ENCODE results near the genes SCOC and IL15.

DNA sequence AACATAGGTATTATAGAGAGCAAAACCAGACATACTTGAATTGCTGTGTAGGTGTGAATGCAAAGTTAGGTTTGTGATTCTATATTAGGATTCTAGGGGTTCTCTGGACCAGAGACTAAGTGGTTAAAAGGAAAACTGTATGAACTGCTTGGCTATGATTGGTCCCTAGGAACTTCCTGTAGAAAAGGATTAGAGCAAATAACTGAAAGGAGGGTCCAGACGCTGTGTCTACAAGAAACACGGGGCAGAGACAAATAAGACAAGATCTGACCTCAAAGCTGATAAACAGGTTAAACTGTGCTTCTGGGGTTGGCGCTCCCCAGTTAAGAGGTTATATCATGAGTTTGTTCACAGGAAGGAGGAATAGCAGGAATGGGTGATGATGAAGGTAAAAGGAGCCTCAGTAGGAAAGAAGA is 183.6 kb downstream of the MGST2 start:
- PRO-cap: no peak

GRCh38 chr4:139857099-139857430 is 191.4 kb downstream of the MGST2 start:
- PRO-cap: no peak

GRCh38 chr4:139889114-139889862 is 223.7 kb downstream of the MGST2 start:
- PRO-cap: no peak

DNA sequence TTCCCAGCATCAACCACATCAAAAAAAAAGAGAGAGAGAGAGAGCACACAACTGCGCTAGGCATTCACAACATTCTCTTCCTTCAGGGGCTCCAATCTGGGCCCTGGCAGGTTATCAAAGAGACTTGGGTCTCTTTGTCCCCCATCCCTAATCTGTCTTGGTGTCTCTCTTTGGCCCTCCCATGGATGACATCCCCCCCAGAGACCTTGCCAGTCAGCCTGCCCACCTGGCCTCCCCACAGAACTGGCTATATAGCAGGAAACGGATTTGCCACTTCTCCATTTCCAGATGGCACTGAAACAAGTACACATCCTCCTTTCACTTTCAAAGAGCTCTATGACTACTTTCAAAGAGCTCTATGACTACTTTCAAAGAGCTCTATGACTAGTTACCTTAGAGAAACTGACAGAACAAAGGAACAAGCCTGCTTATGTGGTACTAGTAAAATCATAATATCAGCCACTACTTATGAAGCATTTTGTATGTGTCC is 175.3 kb downstream of the MAML3 start:
- PRO-cap: no peak

- PRO-cap: no peak
Observed at GRCh38 chr4:140030086-140030574, 123.9 kb downstream of the MAML3 start.

- PRO-cap: no peak
Observed at GRCh38 chr4:140048546-140048849, 105.5 kb downstream of the MAML3 start.

DNA sequence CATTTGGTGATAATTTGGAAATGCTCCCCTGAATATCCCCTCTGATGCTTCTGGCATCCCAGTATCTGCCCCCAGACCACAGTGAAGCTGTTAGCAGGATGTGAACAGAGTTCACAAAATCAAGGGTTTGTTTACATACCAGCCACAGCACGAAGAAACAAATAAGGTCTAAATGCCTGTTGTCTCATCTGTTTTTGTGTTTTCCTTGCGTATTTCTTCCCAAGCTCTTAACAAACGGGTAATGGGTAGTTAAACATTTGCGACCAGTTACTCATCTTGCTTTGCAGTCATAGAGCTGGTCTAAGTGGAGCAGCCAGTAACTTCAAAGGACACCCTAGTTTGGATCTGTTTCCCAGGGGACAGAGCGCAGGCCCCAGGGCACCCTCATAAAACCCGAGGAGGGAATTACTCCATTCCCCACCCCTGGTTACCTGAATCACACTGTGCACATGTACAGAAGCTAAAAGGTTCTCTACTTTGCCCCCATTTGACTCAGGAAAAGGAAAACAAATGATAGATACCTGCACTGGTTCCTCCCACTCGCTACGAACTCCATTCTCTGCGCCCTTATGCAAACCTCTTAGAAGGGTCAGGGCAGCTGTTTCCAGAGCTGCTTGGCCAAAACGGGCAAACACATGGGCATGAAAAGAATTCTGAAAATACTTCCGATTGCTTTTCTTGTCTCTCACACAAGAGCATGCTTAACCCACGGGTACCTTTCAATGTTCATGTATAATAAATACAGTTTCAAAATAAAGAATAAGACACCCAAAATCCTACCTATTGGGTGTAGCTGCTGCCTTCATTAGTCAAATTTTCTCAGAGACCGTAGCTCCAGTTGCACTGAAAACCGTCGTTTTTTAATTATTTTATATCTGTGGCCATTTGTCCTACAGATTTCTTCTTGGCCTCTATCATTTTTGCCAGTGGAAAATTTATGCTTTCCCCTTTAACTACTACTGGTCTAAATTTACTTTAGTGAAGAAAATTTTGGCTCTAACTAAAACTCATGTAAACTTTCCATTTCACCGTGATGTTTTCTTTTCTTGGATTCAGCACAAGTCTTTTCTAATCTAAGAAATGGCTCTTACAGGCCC is 68.6 kb downstream of the MAML3 start:
- PRO-cap: no peak

GRCh38 chr4:140092796-140093232 is 61.2 kb downstream of the MAML3 start:
- PRO-cap: no peak

DNA sequence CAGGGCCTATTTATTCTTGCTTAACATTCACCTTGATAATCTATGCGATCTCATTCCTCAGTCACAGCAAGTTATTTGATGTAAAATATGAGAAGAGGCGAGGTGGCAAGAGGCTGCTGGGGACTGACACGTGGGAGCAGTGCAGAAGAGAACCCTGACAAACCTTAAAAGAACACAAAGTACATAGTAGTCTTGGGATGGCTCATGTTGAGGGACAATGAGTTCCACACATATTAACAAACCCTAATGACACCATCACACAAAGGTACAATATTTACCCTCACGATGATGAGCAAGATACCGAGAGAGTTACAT is 57.5 kb downstream of the MAML3 start:
- PRO-cap: no peak

GRCh38 chr4:140108154-140108801 is 45.7 kb downstream of the MAML3 start:
- PRO-cap: no peak

- PRO-cap: no peak
Observed at GRCh38 chr4:140144731-140145247, 9.2 kb downstream of the MAML3 start.

DNA sequence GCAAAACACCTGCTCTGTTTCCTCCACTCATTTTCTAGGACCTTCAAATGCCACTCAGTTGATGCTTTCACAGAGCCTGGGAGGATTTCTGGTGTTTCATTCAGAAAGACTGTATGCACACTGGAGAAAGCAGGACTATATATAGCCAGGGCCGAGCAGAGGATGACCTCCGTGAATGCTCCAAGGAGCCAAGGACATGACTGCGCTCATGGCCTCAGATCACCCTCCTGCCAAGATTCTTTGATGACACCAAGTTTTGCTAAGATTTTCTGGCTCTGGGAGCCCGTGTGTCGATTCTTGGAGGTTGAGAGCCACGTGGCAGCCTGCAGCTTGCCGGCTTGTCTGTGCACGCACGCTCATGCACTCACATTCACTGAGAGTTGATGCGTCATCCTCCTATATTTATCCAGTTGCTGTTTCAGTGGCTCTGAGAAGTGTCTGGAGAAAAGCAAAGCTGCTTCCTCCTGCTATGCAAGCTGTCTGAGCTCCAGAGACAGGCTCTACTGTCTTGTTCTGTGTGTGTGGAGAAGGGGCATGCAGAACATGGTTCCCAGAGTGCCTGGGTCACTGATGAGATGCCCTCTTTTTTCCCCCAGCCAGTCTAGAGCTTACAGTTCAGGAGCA is 65.0 kb upstream of the SCOC start:
- PRO-cap: no peak

DNA sequence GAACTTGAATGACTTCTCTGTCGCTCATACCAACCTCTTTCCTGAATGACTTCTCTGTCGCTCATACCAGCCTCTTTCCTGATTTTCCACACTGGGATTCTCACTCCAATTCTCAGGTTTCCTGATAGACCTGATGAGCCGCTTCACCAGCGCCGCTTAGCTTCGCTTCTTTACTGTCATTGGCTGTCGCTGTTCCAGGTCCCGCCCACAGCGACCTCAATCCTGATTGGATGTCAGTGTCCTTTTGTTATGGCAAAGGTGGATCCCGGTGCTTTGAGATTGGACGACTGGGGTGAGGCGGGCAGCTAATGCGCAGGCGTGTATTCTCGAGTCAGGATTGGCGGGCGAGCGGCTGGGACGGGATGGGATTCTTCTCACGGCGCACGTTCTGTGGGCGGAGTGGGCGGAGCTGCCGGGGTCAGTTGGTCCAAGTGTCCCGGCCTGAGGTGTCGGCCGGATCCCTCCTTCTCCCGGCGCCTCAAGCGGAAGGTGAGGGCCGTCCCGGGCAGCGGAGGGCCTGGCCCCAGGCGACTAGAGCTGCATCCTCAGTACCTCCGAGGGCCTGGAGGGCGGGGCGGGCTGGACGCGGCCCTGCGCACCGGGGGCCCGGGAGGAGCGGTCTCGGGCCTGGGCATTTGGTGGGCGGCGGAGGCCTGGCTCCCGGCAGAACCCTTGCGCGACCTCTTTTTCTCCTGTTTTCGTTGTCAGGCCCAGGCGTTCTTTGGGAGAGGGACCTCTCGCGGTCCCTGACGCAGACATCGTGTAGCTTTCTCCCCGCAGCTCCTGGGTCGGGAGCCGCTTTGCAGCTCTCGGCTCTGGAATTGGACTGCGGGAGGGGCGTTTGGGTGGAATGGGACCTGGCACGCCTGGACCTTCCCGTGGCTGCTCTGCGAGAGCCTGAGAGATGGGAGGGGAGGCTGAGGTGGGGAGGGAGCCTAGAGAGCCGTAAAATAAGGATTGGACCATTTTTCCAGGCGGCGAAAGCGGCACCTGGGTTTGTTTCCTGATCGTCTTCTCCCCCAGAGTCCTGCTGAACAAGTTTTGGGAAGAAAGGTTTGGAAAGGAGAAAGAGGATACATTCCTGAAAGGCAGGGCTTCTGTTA is at the start of gene SCOC:
Gene SCOC, plus strand, starts transcription at position 418 of the 1,103 bp plus-strand sequence.
- PRO-cap: bidirectional peak, plus-strand start at position 456 of the sequence, minus-strand start at position 80 of the sequence

DNA sequence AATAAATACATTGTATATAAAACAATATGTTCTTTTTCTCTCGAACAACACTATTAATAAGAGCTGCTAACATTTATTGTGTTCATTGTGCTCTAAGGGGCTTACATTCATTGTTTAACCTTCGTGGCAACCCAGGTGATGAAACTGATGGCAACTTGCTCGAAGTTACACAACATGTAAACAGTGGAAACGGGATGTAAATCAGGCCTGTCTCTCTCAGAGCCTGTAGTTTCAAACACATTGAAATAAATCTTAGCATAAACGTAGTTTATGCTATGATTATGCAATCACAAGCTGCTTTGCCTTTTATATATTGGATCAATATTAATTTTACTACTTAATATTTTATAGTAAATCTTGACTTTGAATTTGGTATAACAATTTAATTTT is 631 bp upstream of the CLGN start:
- PRO-cap: no peak

- PRO-cap: no peak
Observed at GRCh38 chr4:140679452-140679884, 76.7 kb downstream of the TBC1D9 start.

DNA sequence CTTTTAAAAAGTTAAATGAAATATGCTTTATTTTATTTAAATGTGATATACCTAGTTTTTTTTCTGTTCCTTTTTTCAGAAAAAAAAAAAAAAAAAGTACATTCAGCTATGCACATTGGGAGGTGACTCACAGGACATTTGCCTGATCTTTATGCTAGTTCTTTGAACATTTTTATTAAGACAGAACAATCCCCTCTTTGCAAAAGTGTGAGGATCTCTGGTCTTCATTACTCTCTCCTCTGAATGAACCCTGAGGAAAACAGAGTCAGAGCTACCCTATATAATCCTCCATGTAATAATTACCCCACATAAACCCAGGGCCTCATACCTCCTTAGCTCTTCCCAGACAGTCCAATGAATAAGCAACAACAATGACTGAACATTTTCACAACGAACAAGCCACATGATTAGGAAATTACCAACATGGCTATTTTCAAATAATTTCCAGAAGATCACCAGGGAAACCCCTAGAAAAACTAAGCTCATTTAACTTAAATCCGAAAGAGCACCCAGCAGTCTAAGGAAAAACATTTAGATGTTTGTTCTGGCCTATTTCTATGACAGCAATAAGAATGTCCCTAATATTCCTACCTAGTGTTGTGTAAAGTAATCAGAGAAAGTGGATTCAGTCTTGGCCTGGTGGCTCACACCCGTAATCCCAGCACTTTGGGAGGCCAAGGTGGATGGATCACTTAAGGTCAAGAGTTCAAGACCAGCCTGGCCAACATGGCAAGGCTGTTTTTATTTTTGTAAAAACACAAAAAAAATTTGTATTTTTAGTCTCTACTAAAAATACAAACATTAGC is 37.8 kb downstream of the TBC1D9 start:
- PRO-cap: no peak

GRCh38 chr4:140800560-140801097 is 44.4 kb upstream of the TBC1D9 start:
- PRO-cap: no peak

GRCh38 chr4:141349954-141350752 is 129.5 kb downstream of the ZNF330 start:
- PRO-cap: no peak

DNA sequence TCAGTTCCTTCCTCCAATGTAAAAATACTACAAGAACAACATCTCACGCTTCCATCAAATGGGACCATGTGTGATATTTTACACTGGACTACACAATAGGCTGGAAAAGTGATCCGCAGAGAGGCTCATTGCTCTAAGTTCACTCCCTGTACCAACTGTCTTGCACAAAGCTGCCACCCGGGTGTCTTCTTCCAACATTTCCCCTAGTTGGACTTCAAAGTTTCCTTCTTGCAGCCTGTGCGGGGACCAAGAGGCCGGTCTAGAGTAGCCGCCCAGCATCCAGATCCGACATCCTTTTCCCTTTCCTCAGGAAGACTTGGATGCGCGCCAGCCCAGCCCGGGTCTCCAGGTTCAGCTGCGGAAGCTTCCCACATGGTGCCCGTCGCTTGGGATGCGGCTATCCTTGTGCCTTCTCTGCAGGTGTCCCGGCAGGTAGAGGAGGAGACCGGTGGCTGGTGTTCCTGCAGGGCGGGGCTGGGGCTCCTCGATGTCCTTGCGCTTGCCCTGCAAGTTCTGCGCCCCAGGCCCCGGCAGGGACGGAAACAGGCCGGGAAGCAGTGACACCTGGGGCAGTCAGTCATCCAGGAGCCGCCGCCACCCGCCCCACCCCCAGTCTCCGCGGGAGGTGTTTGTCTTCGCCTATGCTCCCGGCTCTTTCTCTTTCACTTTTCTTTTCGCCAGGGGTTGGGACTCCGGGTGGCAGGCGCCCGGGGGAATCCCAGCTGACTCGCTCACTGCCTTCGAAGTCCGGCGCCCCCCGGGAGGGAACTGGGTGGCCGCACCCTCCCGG is at the start of gene IL15:
Gene IL15, plus strand, starts transcription at position 671 of the 790 bp plus-strand sequence.
- PRO-cap: no peak

DNA sequence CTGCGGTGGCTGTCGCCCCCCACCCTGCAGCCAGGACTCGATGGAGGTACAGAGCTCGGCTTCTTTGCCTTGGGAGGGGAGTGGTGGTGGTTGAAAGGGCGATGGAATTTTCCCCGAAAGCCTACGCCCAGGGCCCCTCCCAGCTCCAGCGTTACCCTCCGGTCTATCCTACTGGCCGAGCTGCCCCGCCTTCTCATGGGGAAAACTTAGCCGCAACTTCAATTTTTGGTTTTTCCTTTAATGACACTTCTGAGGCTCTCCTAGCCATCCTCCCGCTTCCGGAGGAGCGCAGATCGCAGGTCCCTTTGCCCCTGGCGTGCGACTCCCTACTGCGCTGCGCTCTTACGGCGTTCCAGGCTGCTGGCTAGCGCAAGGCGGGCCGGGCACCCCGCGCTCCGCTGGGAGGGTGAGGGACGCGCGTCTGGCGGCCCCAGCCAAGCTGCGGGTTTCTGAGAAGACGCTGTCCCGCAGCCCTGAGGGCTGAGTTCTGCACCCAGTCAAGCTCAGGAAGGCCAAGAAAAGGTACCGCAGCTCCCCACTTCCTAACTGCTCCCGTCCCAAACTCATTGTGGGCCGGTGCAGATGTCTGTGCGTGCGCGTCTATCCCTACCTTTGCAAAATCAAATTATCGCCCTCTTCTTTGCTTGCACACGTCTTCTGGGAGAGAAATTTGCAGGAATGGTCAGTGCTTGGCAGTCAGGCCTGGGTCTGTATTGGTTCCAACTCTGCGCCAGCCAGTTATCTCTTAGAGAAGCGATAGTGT is 501 bp downstream of the IL15 start:
- PRO-cap: no peak

All from peritoneum (tissue), 1 donor.